Metastatic Lung Carcinoma in the Adrenal Gland (tissue), 1 donor: Measurements from ENCODE around the genes SMPD2, CDC40 and REV3L.

DNA sequence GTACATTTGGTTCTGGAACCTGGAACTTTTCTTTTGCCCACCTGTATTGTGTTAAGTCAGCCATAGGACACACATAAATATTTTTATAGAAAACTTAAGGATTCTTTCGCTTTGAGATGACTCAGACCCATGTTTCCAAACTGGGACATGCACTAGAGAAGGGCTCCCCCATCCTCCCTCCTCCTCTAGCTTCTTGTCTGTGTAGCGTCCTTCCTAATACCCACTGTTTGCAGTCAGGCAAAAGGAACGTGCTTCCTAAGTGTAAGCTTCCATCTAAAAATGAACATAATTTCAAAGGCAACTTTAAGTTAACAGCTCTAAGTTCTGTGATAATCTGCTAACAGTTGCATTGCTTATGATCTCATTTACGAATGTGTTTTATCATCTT lies 27.1 kb downstream of the FOXO3 start:
- PRO-cap = no peak

DNA sequence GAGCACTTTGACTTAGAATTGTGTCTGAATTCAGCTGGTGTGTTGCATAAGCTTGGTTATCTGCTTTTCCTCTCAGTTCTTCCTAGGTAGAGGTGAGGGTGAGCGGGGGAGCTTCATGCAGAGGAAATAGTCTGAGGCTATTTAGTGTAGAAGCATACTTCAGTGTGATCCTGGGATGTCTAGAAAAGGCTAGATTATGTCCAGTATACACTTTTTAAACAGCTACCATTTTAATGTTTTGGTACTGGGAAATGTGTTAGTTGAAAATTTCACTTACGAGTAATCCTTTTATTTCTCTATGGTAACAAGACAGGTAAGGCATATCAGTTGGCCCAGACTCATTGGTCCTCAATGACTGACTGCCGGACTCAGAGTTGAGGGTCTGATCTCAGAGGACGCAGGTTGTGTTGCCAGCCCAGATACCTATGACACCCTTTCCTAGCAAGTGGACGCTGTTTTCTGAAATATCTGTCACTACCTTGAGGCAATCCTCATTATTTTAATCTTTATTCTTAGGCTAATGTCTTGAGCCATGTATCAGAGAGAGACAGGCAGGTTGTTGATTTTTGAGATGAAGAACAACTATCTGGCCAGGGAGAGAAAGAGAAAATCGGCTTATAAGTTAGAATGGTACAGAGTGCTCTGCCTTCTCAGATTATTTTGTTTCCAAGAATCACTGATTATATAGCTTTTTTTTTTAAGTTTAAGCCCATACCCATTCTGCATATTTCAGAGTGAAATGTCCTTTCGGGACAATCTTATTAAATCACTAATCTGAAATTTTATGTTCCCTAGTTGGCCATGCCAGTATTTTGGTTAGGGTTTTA lies 65.4 kb downstream of the FOXO3 start:
- PRO-cap = no peak

GRCh38 chr6:108663294-108664308 lies 102.9 kb downstream of the FOXO3 start:
- PRO-cap = no peak

DNA sequence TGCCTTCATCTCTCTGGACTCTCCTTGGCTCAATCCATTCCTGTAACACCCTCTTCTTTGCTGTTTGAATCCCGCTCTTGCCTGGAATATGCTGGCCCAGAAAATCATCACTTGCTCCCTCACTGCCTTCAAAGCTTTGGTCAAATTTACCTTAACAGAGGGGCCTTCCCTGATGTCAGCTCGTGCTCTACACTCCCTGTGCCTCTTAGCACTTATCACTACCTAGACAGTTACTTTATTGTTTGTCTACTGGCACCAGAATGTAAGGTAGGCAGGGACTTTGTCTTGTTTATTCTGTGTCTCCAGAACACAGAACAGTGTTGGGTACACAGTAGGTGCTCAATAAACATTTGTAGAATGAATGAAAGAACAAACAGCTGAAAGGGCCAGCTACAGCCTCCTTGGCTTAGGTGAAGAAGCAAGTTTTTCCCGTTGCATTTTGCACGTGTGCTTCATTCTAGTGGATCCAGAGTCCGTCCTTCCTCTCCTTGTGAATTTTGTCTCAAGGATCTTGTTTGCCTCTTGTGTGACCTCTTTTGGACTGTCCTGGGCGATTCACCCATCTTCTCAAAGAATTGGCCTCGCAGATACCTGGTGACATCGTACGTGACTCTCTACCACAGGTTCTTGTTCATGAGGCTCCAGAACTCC lies 84.3 kb upstream of the ARMC2 start:
- PRO-cap = no peak

- PRO-cap = unidirectional peak, minus-strand start at chr6:108862991
Measured at GRCh38 chr6:108862765-108863491, 14.7 kb downstream of the ARMC2 start.

GRCh38 chr6:108870245-108870550 lies 22.0 kb downstream of the ARMC2 start:
- PRO-cap = no peak

- PRO-cap = no peak
Measured at GRCh38 chr6:109316489-109317117, 65.7 kb downstream of the CD164 start.

DNA sequence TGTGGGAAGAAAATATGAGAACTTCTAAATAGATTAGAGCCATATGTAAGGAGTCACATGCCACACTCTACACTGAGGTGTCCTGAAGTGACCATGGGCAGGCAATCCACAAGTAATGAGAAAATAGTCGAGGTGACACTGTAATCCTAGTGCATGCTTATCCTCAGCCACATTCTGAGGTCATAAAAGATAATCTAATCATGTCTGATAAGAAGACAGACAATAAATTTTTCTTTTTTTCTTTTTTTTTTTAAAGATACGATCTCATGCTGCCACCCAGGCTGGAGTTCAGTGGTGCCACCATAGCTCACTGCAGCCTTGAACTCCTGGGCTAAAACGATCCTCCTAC lies 62.2 kb downstream of the CD164 start:
- PRO-cap = no peak

- PRO-cap = no peak
Measured at GRCh38 chr6:109372911-109373934, 9.0 kb downstream of the CD164 start.

DNA sequence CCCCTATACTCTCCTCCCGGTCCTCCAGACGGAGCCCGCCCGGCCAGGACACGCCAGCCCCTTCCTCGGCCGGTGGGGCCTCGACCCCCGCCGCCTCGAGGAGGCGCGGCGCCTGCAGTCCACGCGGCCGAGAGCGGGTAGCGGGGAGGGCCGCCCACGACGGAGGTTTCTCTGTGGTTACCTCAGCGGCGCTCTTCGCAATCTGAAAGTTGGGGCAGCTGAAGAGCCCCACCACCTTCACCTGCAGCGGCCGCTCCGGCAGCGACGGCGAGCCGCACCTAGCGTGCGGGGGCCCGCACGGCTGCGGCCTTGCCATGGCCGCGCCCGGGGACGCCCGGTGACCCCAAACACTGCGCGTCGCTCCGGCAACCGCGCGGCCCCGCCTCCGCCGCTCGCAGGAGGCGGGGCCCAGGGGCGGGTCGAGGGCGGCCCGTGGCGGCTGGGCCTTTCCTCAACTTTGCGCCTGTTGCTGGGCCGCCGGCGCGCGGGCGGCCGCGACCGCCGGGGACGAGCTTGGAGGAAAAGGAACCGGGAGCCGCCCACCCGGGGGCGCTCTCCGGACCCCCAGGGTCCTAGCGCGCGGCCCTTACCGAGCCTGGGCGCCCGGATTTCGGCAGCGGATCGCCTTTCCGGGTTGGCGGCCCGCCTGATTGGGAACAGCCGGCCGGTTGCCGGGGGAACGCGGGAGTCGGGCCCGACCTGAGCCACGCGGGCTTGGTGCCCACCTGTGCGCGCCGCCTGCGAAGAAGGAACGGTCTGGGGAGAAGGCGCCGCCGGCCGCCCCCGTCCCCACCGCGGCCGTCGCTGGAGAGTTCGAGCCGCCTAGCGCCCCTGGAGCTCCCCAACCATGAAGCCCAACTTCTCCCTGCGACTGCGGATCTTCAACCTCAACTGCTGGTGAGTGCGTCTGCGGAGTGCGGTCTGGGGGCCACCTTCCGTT lies at the start of gene SMPD2:
SMPD2 (plus strand) TSS at position 450 of the 940 bp plus-strand sequence.
- PRO-cap = bidirectional peak, plus-strand start at position 462 of the sequence, minus-strand start at position 332 of the sequence; unidirectional peak, minus-strand start at position 893 of the sequence

- PRO-cap = no peak
Measured at GRCh38 chr6:109877623-109878277, 100.4 kb upstream of the GPR6 start.

DNA sequence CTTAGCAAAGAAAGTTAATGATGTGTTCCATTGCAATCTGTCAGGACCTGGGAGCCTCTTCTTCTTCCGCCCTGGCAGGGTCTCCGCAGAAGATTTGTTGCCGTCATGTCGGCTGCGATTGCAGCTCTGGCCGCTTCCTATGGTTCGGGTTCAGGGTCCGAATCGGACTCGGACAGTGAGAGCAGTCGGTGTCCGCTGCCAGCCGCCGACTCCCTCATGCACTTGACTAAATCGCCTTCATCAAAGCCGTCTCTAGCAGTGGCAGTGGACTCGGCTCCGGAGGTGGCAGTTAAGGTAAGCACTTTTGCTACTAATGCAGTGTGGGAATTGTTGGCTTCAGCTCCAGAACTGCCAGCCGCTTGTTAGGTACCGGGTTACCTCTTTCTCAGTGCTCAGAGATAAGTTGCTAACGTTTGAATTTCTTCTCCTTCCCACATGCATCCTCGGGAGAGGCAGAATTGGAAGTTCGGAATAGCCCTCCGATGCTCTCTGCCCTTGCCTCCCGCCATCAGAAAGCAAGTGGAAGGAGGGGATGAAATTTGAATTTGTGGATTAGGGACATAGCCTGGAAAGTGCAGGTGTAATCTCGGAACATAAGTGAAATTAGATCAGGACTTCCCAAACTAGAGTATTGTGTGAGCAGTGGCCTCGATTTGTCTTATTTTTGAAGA lies at the start of gene CDC40:
CDC40 (plus strand) TSS at position 88 of the 671 bp plus-strand sequence.
- PRO-cap = unidirectional peak, plus-strand start at position 88 of the sequence

- PRO-cap = no peak
Measured at GRCh38 chr6:110287751-110288076, 70.4 kb downstream of the METTL24 start.

- PRO-cap = no peak
Measured at GRCh38 chr6:110363689-110364179, 5.6 kb upstream of the METTL24 start.

DNA sequence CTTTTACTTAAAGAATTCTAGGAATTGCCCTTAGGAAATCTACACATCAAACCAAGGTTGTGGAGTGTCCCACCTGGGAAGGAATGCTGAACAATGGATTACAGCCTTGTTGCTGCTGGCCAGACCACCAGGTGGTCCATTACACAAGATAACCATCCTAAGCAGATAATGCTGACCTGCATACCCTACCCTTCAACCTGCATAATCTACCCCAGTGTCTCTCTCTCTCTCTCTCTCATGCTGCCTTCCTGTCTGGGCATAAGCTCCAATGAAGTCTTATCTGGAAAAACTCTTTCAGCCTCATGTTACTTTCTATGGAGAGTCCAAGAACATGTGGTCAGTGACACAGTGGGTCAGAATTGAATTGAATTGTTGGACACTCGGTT lies 35.1 kb upstream of the SLC22A16 start:
- PRO-cap = no peak

DNA sequence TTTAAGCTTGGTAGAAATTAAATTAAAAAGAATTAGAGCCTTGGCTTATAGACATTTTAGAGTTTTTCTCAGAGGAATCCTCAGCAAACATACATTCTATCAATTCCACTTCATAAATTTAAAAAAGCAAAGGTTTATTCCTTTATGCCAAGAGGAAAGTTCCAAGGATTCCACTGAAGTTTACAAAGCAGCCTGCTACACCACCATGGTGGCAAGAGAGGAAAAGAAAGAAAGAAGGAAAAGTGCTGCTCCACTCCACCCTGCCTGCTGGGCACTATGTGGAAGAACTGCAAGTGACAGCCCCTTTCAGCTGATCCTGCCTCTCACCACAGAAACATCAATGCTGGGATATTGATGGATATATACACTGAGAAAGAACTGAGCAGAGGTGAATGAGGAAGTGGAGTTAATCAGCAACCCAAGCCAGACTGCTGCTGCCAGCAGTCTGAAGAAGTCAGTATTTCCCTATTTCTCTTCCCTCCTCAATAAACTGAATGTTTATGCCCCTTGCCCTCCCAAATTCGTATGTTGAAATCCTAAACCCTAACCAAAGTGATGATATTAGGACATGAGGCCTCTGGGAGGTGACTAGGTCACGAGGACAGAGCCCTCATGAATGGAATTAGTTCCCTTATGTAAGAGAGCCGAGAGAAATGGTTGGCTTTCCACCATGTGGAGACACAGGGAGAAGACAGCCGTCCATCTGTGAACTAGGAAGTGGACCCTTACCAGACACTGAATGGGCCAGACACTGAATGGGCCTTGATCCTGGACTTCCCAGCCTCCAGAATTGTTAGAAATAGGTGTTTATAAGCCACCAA lies 76.4 kb downstream of the CDK19 start:
- PRO-cap = no peak

- PRO-cap = no peak
Measured at GRCh38 chr6:110771767-110772308, 43.4 kb downstream of the CDK19 start.

- PRO-cap = no peak
Measured at GRCh38 chr6:110901664-110902181, 27.1 kb downstream of the AMD1 start.

- PRO-cap = no peak
Measured at GRCh38 chr6:111374938-111375700, 107.9 kb downstream of the REV3L start.

DNA sequence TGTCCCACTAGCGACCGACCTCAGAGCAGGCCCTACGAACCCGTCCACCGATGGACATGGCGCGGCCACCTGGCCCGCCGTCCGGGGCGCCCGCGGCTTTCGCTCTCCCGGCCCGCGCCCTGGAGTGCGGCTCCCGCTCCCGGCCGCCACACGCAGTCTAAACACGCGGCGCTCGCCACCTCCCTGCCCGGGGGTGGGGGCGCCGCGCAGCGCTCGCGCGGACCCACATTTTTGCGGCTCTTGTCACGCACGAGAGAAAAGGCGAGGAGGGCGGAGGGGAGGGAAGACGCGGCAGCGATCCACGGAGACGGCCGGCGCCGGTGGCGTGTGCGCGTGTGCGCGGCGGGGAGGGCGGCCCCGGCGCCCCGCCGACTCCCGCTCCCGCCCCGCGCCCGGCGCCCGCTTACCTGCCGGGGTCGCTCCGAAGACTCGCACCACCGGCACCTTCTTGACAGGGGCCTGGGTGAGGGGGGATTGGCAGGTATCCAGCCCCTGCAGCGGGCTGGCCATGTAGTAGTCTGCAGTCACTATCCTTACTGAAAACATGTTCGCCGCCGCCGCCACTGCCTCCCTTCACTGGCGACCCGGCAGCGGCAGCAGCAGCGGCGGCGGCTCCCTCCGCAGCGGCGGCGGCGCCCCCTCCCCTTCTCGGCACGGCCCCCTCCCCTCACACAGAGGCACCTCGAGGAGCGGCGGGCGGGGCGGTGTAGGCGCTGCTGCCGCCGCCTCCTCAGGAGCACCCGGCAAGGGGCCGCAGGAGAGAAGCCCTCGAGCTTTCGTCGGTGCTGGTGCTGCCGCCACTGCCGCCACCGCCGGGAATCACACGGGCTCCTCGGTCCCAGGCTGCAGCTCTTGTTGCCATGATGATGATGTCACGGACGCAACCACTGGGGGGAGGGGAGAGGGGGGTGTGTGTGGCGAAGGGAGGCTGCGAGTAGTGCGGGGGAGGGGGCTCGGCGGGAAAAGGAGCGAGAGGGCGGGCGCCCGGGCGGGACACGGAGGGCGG lies at the start of gene REV3L:
REV3L (minus strand) TSS at position 876 of the 1,006 bp plus-strand sequence.
- PRO-cap = bidirectional peak, plus-strand start at position 334 of the sequence, minus-strand start at position 322 of the sequence; bidirectional peak, plus-strand start at position 937 of the sequence, minus-strand start at position 821 of the sequence